ENCODE measurements around the gene ZNF133.

- PRO-cap = unidirectional peak, minus-strand start at chr20:17969519
These were observed 463 bp downstream of the MGME1 start for GRCh38 chr20:17969250-17969712.

- PRO-cap = unidirectional peak, plus-strand start at chr20:18056311; unidirectional peak, plus-strand start at chr20:18056392; unidirectional peak, plus-strand start at chr20:18056625; bidirectional peak, plus-strand start at chr20:18056939, minus-strand start at chr20:18056943
These were observed 1.2 kb downstream of the OVOL2 start for GRCh38 chr20:18056122-18057219.

GRCh38 chr20:18057220-18057402 lies 605 bp downstream of the OVOL2 start:
- PRO-cap = unidirectional peak, plus-strand start at chr20:18057271

DNA sequence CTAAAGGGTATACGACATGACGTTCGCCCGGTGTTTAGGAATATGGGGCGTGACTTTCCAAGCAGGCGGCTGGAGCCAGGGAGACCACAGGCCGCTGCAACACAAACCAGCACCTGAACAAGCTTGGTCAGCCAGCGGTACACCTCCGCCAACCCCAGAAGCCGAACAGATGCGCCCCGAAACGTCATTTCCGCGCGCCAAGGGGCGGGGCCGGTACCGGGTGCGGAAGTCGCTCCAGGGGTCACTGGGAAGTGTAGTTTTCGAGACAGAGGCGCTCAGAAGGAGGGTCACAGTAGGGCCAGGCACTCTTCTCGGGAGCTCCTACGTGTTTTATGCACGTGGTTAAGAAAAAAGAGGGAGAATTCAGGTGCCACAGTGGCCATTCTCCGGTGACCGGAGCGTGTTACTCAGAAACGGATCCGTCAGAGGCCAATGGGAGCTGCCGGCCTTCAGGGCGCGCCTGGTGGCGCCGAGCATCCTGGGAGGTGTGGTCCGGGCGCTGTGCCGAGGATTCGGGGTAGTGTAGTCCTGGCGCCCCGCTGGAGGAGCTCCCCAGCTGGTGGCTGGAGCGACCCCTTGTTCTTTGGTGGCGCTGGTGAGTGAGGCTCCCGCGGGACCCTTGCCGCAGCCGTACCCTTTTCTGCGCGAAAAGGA lies at the start of gene ZNF133:
TSS of gene ZNF133 (plus strand) at position 518 of the 654 bp plus-strand sequence.
- PRO-cap = bidirectional peak, plus-strand start at position 518 of the sequence, minus-strand start at position 163 of the sequence

GRCh38 chr20:18451709-18452685 lies 14.8 kb downstream of the DZANK1 start:
- PRO-cap = no peak

DNA sequence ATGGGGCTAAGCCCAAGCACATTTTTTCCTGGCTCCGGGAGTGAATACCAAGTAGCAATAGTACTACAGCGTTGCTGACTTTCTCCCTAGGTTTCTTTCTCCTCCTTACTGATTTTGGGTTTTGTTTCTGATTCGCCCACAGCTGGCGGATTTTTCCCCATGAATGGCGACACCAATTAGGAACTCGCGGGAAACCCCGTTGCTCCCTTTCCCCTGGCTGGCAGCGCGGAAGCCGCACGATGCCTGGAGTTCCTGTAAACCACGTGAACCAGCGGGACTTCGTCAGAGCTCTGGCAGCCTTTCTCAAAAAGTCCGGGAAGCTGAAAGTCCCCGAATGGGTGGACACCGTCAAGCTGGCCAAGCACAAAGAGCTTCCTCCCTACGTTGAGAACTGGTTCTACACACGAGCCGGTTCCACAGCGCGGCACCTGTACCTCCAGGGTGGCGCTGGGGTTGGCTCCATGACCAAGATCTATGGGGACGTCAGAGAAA lies 3.3 kb upstream of the SEC23B start:
- PRO-cap = no peak

GRCh38 chr20:19406522-19407112 lies 194.2 kb downstream of the SLC24A3 start:
- PRO-cap = no peak

DNA sequence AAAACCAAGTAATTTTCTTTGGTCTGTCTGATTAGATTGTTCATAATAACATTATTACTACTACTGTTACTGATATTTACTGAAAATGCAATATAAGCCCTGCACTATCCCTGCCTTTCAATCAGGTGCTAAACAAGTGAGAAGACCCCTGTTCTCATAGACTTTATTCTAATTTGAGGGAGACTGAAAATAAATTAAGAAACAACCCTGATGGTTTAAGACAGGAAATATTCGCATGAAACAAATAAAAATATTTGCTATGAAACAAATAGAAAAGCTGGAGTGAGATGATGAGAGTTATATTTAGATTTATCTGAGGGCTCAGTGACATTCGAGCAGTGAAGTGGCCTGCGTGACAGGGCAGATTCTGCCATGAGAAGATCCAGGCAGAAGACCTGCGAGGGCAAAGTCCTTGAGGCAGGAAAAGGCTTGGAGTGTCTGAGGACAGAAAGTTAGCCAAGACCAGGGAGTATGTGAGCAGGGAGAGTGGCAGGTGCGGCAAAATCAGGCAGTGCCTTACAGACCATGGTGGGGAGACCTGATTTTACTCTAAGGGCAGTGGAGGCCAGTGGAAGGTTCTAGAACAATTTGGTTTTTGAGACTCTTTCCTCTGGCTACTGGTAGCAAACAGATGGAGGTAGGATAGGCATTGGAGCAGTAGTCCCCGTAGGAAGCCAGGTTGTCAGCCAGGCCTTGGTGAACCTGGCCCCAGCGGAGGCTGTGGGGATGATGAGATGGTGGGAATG lies 67.0 kb upstream of the RIN2 start:
- PRO-cap = no peak

DNA sequence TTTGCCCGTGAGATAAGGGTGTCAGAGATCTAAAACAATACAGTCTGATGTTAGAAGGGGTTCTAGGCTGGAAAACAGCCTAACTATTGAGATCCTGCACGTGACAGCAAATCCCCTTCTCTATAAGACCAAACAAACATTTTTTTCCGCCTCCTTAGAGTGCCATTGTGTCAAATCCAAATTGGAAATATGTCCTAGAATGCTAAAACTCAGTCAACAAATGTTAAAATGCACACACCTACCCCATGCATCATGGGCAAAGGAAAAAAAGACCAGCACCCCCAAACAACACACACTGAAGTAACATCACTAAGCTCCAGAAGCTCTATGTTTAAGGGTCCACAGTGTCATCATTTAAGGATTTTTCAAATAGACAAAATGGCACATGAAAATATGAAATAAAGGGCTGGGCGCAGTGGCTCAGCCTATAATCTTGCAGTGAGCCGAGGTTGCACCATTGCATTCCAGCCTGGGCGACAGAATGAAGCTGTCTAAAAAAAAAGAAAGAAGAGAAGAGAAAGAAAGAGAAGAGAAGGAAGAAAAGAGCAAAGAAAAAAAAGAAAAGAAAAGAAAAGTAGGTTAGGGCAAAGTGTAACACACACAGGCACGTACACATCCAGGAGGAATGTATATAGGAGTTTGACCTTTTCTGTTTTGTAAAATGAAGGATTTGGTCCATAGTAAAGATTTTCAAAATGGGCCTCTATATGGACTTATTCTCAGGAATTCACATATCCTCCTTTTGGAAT lies 37.7 kb downstream of the RIN2 start:
- PRO-cap = no peak

GRCh38 chr20:19887883-19888770 lies 129.0 kb upstream of the NAA20 start:
- PRO-cap = no peak

- PRO-cap = no peak
These were observed 1.3 kb upstream of the INSM1 start for GRCh38 chr20:20366478-20367153.

GRCh38 chr20:20411428-20411917 lies 43.6 kb downstream of the INSM1 start:
- PRO-cap = no peak

- PRO-cap = no peak
These were observed 96.1 kb downstream of the INSM1 start for GRCh38 chr20:20463917-20464535.

DNA sequence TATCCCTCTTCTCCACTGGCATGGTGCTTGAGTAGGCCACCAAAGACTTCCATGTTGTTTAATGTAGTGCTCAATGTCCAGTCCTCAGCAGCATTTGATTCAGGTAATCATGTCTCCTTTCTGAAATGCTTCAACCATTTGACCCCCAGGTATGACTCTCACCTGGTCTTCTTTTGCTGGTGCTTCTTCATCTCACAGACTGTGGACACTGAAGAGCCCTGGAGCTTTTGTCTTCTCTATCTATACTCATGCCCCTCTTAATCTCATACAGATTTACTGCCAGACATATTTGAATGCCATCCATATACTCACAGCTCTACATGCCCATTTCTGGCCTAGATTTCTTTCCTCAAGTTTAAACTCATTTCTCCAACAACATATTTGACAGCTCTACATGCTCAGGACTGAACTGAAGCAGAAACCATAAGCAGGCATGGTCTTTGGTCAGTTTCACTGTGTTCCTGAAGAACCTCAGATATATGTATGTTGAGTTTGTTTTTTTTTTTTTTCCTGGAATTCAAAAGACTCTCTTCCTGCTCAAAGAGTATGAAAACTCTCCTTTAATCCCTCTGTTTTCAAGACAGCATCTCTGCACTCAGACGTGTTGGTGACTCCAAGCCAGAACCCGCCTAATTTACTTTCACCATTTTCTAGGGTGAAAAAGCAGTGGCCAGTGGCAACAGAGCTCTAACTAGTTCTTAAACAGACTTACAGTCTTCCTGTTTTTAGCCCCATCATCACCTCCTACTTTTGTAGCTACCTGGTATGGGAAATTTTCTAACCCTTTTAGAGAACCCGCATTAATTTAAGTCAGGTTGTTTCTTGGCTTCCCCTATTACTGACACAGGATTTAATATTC lies 137.3 kb downstream of the RALGAPA2 start:
- PRO-cap = no peak

- PRO-cap = no peak
These were observed 77.2 kb downstream of the RALGAPA2 start for GRCh38 chr20:20635200-20635744.

DNA sequence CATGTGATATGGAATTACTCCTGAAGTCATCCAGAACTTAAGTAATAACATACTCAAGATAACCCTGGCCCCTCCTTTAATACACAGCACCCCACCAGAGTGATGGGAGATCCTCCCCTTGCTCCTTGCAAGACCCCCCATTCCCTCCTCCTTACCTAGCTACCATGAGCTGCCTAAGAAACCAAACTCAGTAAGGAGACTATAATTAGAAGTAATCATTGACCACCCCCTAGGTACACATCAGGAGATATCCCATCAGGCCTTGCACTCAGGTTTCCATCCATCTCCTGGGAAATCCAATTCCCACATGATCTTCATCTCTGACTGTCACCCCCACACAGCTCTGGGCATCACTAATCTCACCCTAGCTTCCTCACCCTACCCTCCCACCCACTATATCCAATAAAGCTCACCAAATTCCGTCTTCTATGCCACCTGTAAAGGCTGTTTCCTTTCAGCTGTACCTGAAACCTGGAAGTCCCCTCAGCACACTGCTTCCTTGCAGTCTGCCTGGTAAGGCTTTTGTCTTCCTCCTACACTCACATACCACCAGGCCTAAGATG lies 22.2 kb downstream of the RALGAPA2 start:
- PRO-cap = no peak

GRCh38 chr20:21101857-21102669 lies 23.8 kb upstream of the KIZ start:
- PRO-cap = unidirectional peak, minus-strand start at chr20:21101967; bidirectional peak, plus-strand start at chr20:21102402, minus-strand start at chr20:21102348

- PRO-cap = no peak
These were observed 64.0 kb downstream of the KIZ start for GRCh38 chr20:21189999-21190203.

DNA sequence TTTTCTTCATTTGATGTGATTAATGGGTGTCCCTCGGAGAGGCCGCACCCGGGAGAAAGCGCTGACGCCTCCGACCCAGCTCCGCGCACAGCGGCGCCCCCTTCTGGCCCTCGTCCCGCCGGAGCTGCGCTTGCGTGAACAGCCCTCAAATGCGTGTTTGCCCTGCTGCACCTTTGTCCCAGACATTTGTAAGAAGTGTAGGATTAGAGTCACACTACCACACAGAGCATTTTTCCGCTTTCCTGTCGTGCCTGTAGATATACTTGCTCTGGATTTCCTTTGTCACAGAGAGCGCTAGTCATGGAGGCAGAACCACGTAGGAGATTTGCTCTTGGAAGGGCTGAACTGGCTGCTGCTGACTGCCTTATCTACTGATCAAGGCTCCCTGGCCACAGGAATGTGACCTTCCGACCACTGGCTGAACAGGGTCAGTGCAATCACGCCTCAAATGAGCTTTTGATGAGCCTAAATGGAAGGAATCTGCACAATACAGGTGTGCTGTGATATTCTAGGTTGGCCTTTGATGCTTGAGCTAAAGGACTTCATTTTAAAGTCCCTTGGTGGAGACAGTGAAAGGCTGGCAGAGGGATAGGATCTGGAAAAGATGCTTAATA lies 62.4 kb downstream of the PAX1 start:
- PRO-cap = no peak

DNA sequence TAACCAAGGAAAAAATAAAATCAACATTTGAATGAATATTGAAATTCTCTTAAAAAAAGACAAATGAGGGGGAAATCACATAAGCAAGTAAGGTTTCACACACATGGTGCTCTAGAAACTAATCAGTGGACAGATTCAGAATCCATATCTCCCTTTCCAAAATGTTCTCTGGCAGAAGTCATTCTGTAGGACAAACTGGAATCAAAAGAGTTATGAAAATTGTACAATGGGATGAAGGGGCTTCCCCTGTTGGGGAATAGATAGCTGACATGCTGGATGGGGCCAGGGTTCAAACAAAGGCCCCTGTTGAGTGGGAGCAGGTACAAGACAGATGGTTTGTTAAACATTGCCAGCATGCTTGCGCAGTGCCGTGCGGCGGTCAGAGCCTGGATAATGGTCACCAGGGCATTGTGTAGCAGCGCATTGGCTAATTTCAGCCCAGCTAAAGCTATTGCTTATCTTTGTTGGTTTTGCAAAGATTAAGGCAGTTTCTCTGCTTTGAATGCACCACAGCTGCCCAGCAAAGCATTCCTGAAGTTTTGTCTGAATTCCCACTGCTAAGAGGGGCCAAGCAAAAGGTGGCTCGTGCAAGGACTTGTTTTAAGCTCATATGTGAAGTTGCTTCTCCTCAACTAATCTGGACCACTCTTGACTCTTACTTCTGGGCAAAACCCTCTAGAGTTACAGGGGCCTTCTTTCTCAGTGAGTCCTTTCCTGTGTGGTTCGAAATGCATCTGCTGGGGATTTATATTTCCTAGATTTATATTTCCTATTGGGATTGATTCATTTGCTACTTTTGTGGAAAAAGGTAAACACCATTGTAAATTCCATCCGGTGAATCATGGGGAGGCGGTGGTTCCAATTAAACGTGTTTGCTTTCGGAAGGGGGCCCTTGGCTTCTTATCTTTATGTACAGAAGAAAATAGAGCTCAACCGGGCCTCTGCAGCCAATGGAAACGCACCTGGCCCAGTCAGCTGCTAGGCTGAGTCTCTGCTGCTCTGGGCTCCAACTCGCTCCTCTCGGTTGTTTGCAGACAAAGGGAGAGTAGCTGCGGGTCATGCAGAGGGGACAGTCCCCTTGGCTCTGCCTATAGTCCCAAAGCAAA lies 72.3 kb downstream of the FOXA2 start:
- PRO-cap = no peak